Osteoblast (primary cell): ENCODE measurements around the genes POTEB, MAGEL2, NPAP1 and GABRB3.

DNA sequence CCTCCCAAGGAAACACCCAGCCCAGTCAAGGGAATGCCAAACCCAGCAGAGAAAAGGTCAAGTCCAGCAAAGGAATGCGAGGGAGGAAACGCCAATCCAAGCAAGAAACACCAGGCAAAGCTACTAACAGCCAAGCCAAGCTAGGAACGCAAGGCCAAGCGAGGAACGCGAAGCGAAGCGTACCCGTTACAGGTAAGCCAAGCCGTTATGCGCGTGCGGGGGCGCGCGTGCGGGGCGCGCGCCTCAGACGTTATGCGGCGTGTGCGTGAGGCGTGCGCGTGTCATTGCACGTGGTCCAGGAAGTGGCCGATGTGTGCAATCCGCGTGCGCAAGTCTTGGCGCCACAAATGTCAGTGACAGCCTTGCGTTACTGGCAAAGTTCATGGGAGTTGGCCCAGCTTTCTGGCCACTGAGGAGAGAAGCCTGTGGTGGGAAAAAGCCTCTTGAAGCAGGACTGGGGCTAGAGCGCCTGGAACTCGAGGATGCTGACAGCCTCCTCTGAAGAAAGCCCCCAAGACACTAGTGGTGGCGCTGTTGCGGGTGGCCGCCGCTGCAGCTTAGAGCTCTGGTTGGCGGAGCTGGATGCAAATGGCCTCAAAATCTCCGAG is at the start of gene POTEB:
Gene POTEB, minus strand, starts transcription at position 243 of the 608 bp plus-strand sequence.
- CAGE, long polyA plus RNA: no peak
- RRBS: no CpG with 5 or more reads among the region's 42 CpGs

DNA sequence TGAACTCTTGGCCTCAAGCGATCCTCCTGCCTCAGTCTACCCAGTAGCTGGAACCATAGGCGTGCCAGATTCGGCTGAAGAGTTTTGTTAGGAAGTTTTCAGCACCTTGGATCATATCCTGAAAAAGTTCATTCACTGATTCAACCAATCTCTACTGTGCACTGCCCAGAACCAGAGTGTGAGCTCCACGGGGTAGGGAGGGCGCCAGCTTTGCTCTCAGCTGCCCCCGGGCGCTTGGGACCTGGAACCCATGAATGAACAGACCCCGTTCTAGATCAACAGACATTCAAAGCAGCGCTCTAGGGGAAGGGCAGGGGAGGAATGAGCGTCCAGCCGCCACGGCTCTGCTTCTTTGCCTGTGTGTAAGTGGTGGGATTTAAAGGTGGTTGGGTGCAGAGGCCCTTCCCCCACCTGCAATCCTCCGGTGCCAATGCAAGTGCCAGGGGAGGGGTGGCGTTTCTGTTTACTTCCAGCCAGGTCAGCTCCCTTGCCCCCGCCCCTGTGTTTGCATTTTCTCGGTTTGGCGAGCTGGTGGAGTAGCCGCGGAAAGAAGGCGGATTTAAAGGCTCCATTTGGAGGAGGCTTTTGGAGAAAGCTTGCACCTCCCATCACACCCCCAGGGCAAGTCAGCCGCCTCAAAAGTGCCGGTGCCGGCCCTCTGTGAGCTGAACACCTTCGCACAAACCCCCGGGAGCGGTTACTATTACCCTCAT is 162.3 kb downstream of the OR4N4 start:
- CAGE, long polyA plus RNA: no peak
- RRBS: 92% methylated on average over 2 of the region's 26 CpGs

GRCh38 chr15:22589453-22589998 is 130.8 kb downstream of the GOLGA6L22 start:
- CAGE, long polyA plus RNA: no peak
- RRBS: no CpG with 5 or more reads among the region's 5 CpGs

- CAGE, long polyA plus RNA: no peak
- RRBS: no CpG with 5 or more reads among the region's 1 CpG
Measured at GRCh38 chr15:22845493-22846028, 7.1 kb downstream of the NIPA2 start.

- CAGE, long polyA plus RNA: no peak
- RRBS: no CpG with 5 or more reads among the region's 21 CpGs
Measured at GRCh38 chr15:22952678-22953683, 27.2 kb downstream of the CYFIP1 start.

DNA sequence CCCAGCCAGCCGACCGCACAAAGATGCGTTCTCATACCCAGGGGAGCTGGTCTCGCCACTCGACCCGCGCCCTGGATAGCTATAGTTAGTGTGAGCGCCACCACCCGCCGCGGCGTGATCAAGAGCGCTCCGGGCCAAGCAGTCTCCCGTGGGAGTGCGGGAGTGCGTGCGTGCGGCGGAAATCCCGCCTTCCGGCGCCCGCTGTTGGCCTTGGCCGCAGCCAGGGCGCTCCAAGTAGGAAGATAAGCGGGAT is 30.7 kb downstream of the GOLGA6L26 start:
- CAGE, long polyA plus RNA: no peak
- RRBS: no CpG with 5 or more reads among the region's 27 CpGs

DNA sequence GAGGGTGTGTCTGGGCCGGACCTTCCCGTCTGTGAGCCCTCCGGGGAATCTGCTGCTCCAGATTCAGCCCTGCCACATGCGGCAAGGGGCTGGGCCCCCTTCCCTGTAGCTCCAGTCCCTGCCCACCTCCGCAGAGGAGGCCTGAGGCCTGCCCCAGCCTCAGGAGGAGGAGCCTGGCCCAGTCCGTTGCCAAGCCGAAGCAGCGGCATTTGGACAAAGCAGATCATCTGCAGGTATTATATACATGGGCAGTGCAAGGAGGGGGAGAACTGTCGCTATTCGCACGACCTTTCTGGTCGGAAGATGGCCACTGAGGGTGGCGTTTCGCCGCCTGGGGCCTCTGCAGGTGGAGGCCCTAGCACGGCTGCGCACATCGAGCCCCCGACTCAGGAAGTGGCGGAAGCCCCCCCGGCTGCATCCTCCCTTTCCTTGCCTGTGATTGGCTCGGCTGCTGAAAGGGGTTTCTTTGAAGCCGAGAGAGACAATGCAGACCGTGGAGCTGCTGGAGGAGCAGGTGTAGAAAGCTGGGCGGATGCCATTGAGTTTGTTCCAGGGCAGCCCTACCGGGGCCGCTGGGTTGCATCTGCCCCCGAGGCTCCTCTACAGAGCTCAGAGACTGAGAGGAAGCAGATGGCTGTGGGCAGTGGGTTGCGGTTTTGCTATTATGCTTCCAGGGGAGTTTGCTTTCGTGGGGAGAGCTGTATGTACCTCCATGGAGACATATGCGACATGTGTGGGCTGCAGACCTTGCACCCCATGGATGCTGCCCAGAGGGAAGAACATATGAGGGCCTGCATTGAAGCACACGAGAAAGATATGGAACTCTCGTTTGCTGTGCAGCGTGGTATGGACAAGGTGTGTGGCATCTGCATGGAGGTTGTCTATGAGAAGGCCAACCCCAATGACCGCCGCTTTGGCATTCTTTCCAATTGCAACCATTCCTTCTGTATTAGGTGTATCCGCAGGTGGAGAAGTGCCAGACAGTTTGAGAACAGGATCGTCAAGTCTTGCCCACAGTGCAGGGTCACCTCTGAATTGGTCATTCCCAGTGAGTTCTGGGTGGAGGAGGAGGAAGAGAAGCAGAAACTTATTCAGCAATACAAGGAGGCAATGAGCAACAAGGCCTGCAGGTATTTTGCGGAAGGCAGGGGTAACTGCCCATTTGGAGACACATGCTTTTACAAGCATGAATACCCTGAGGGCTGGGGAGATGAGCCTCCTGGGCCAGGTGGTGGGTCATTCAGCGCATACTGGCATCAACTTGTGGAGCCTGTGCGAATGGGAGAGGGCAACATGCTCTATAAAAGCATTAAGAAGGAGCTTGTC is 844 bp downstream of the MKRN3 start:
- CAGE, long polyA plus RNA: no peak
- RRBS: 11% methylated on average over 1 of the region's 41 CpGs

DNA sequence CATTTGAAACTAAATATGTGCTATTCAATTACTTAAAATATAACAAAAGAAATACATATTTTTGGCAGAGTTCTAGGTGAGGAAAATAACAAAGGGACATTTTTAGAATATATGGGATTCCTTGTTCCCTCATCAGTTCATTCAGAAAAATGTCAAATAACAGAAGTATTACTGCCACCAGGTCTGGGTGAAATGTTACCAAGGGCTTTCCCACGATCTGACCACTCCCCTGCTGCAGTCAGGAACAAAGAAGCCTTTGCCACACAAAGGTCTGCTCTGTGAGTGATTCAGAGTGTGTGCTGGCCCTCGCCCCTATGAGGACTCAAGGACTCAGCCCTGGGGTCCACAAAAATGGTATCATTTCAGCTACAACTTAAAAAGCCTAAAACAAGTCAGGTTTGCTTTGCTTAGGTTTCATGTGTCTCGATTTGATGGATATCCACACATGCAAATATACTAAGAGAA is 5.0 kb downstream of the MKRN3 start:
- CAGE, long polyA plus RNA: no peak
- RRBS: no CpG with 5 or more reads among the region's 3 CpGs

DNA sequence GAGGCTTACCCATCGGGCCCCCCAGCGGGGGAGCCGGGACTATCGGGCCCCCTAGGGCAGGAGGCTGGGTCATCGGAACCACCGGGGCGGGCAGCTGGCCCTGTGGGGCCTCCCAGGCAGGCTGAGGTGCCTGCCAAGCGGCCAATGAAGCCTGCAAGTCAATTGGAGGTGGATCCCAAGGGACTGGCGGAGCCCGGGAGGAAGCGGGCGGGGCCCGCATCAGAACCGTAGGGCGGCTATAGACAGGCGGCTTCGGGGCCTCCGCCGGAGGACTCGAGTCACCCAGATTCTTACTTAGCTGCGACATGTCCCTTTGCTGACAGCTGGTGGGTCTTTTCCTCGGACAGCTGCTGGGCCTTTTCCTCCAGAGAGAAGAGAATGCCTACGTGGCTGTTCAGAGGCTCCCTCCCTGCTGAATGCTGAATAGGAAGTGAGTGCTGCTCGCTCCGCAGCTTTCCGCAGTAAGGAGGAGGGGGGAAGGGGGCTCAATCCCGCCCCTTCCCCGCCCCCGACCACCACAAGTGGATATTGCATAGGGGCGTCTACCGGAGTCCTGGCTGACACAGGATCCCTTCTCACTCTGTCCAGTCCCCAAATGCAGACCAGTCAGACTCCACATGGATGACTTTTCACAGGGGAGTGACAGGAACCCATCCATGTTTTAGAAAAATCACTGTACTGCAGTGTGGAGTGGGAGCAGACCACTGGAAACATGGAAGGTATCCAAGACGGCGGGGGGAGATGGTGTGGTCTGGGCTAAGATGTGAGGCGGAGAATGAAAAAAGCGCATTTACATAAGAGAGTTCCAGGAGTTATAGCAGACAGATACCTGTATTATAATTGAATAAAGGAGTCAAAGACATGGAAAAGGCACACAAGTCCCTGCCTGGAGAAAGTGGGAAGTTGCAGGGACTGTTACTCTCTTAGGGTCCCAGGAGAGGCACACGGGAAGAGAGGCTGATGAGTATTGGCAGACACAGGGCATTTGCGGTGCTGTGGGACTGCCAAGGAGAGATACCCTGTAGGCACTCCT is at the start of gene MAGEL2:
Gene MAGEL2, minus strand, starts transcription at position 432 of the 1,033 bp plus-strand sequence.
- CAGE, long polyA plus RNA: no peak
- RRBS: 39% methylated on average over 18 of the region's 37 CpGs

DNA sequence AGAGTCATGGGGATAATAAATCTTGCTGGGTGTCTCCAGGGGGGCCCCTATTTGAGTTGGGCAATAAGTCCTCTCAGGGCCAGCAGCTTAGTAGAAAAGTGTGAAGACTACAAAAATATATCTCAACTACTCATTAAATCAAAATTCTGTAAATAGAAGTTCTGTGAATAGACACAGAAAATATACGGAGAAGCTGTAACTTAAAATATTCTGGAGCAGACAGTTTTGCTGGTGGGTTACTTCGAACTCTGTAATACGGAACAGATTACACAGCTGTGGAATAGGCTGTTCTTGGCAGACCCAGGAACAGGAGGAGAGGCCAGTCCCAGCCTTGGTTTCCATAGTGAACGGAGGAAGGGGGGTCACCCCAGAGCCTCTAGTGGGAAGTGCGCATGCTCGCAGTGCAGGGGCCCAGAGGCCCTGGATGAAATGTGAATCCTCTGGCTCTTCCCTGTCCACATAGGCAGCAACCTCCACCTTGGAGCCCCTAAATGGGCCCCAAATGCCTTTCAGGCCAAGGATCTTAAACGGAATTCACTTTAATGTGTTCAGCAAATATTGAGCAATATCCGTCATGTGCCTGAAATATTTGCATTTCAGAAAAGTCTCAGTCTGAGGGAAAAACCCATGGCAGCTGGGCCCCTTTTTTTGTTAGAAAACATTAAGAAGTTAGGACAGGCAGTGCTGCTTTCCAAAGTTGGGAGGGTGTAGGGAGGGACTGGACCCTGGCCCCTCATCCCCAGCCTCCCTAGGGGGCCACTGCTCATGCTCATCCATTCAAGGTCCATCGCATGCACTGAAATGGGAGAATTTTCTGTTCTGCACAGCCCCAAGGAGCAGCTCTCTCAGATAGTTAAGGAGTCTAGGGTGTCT is 3.3 kb upstream of the NDN start:
- CAGE, long polyA plus RNA: no peak
- RRBS: no CpG with 5 or more reads among the region's 9 CpGs

DNA sequence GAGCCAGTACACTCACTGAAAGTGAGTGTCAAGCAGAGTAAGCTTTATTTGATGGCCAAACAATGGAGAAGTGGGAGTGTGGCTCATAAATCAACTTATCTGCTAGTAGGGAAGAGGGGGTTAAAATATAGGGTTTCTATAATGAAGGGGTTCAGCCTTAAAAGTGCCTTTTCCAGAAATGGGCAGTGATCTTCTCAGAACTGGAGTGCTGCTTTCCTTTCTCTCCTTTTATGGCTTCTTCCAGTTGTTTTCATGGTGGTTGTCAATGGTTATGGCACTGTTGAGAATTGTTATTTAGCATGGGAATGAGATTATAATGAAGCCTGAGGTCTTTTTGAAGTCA is 20.9 kb upstream of the NDN start:
- CAGE, long polyA plus RNA: no peak

DNA sequence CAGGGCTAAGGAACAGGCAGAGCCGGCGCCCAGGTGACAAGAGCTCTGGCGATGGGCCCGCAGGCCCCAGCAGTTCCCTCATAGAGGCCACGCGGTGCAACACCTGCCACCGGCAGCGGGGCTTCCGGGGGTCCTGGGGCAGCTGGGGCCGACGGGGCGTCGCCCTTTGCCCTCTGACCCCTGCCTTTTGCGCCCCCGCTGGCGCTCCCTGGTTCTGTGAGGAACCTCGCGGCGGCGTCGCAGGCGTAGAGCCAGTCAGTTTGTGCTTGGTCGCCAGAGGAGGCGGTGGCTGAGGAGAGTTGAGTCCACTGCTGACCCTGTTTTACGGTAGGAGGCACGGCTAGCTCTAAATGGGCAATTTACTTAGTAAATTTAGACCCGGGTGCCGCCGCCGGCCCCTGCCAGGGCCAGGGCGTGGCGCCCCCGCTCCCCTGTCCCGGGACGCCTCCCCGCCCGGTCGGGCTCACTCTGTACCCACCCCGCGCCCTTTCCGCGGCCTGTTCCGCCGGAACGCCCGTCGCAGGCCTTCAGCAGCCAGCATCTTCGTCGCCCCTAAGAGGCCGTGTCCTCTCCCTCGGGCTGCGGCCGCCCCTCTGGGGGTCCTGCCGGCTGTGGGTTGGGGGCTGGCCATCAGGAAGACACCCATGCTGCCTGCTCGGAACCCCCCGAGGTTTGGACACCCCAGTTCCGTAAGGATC is at the start of gene NPAP1:
Gene NPAP1, plus strand, starts transcription at position 258 of the 698 bp plus-strand sequence.
- CAGE, long polyA plus RNA: no peak
- RRBS: 83% methylated on average over 23 of the region's 57 CpGs

GRCh38 chr15:24915854-24916221 is 38.9 kb upstream of the SNRPN start:
- CAGE, long polyA plus RNA: no peak
- RRBS: no CpG with 5 or more reads among the region's 8 CpGs

- CAGE, long polyA plus RNA: no peak
- RRBS: no CpG with 5 or more reads among the region's 14 CpGs
Measured at GRCh38 chr15:25783743-25784399, 79.3 kb downstream of the ATP10A start.

DNA sequence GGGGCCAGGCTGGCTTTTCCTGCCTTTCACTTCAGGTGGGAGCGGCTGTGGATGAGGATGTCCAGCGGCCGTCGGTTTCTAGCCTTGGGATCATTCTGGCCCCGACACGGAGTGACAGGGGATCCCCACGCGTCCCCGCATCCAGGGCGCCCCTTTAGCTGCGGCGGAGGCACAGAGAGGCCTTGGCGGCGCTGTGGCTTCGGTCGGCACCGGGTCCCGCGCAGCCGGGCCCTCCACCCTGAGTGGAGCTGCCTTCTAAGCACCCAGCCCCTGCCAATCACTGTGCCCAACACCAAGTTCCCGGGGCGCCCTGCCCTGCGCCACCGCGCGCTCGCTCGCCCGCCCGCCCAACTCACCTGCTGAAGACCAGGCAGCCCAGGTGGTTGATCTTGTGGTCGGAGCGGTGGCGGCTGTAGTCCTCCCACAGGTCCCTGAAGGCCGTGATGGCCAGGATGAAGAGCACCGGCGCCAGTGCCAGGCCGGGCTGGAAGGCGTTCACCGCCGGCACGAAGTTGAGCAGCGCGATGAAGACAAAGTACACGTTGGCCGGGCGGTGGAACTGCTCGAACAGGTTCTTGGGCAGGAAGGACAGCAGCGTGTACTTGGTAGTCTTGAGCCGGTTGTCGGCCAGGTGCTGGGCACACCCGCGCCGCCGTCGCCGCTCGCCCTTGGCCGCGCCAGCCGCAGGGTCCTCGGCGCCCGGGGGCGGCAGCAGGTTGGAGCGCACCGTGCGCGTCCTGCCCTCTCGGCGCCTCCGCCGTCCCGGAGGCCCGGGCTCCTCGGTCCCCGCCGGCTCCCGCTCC is 634 bp downstream of the ATP10A start:
- CAGE, long polyA plus RNA: no peak
- RRBS: 2% methylated on average over 30 of the region's 78 CpGs

- CAGE, long polyA plus RNA: no peak
- RRBS: 67% methylated on average over 1 of the region's 6 CpGs
Measured at GRCh38 chr15:25900897-25901478, 37.9 kb upstream of the ATP10A start.

GRCh38 chr15:26772954-26774001 is at the start of gene GABRB3:
Gene GABRB3 (minus strand): TSS chr15:26773066.
- CAGE, long polyA plus RNA: no peak
- RRBS: 3% methylated on average over 89 of the region's 123 CpGs

GRCh38 chr15:27064264-27064680 is 93.3 kb downstream of the GABRG3 start:
- CAGE, long polyA plus RNA: no peak
- RRBS: no CpG with 5 or more reads among the region's 9 CpGs

- CAGE, long polyA plus RNA: no peak
- RRBS: no CpG with 5 or more reads among the region's 1 CpG
Measured at GRCh38 chr15:27479455-27479909, 508.5 kb downstream of the GABRG3 start.

- CAGE, long polyA plus RNA: no peak
- RRBS: 24% methylated on average over 46 of the region's 95 CpGs
Measured at GRCh38 chr15:28094380-28095529, 4.4 kb downstream of the OCA2 start.